Metanephros (tissue), 2 donors: ENCODE measurements around a stretch of chr2.

GRCh38 chr2:47219069-47219525 lies 42.8 kb upstream of the CALM2 start:
- RAMPAGE, long total RNA = no peak

DNA sequence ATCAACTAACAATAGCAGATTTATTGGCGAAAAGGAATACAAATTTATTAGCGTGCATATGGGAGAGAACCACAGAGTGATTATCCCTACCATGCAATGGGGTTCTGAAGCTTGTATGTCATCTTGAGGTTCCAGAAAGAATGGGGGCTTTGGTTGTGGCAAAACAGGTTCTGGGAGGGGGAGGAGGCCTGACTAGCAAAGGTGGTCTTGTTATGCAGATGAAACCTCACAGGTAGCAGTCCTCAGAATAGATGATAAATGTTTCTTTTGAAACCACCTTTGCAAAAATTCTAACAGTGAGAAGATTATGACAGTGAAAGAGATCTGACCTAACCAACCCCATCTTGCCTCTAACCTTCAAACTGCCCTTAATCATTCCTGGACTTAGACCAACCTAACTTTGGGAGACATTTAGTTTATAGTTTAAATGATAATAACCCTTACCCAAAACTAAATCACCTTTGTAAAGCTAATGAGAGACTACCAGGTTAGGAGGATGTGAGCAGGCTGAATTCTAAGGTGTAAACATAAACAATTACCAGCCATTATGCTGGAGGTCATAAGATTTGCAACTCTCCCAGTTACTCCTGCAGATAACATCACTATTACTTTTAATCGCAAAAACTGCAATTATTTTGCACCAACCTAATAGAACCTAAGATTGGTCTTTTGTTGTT lies 86.7 kb upstream of the MSH6 start:
- RAMPAGE, long total RNA = no peak

GRCh38 chr2:47839311-47839852 lies 56.4 kb downstream of the MSH6 start:
- RAMPAGE, long total RNA = no peak

DNA sequence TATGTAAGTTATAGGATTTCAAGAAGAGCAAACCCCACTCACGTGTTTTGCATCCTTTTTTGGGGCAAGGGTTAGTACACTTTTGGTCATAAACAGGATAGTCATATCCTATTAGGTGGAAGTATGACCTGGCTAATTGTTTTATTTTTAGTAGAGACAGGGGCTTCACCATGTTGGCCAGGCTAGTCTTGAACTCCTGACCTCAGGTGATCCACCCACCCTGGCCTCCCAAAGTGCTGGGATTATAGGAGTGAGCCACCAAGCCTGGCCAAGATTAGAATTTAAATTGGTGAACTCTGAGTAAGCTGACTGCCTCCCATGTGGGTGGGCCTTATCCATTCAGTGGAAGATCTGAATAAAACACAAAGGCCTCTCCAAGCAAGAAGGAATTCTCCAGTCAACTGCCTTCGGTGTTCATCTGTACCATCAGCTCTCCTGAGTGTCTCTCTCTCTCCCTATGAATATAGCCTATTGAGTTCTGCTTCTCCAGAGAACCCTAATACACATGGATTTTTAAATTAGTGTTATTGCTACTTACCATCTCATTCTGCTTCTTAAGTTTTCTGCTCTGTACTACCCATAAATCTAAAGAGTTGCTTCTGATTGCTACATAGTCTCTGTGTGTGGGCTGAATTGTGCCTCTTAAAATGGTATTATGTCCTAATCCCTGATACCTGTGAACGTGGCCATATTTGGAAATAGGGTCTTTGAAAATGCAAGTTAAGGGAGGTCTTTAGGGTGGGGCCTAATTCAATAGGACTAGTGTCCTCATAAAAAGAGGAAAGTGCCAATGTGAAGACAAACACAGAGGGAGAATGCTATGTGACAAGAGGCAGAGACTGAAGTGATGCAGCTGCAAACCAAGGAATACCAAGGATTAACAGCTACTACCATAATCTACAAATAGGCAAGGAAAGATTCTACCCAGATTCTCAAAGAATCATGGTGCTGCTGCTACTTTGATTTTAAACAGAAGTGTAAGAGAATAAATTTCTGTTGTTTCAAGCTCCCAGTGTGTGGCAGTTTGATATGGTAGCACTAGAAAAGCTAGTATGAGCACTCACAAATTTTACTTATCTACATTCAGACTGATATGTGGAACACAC lies 36.2 kb downstream of the FBXO11 start:
- RAMPAGE, long total RNA = no peak

- RAMPAGE, long total RNA = no peak
These were observed 20.5 kb upstream of the PPP1R21 start for GRCh38 chr2:48420054-48420438.

DNA sequence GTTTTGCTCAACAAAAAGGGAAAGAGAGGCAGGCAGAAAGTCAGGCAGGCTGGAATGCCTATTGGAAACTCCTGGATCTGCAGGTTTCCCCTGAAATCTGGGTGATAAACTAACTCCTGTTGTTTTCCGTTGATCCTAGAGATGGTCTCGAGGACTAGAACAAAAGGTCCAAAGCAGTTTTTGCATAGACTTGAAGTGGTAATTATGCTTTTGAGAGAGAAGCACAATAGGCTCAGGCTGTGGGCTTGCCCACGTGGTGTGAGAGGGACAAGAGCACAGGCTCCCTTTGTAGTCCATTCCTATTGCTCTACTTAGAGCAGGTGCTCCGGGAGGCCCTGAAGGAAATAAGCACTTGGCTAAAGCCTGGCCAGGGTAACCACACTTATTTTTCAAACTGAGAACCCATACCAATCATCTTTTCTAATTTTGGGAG lies 31.9 kb upstream of the GTF2A1L start:
- RAMPAGE, long total RNA = no peak

DNA sequence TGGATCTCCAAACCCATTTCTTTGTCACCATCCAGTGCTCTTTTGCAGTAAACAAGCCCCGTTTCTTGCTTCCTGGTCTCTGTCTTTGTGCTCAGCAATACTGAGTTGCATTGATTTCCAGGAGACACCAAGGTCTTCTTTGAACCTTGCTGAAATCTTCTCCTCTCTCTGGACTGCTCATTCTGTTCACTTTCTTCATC lies 139.6 kb upstream of the NRXN1 start:
- RAMPAGE, long total RNA = no peak

GRCh38 chr2:51282353-51282783 lies 250.4 kb upstream of the NRXN1 start:
- RAMPAGE, long total RNA = no peak

GRCh38 chr2:53490542-53490976 lies 277.0 kb upstream of the CHAC2 start:
- RAMPAGE, long total RNA = no peak

GRCh38 chr2:53813142-53813416 lies 26.2 kb downstream of the ERLEC1 start:
- RAMPAGE, long total RNA = no peak

DNA sequence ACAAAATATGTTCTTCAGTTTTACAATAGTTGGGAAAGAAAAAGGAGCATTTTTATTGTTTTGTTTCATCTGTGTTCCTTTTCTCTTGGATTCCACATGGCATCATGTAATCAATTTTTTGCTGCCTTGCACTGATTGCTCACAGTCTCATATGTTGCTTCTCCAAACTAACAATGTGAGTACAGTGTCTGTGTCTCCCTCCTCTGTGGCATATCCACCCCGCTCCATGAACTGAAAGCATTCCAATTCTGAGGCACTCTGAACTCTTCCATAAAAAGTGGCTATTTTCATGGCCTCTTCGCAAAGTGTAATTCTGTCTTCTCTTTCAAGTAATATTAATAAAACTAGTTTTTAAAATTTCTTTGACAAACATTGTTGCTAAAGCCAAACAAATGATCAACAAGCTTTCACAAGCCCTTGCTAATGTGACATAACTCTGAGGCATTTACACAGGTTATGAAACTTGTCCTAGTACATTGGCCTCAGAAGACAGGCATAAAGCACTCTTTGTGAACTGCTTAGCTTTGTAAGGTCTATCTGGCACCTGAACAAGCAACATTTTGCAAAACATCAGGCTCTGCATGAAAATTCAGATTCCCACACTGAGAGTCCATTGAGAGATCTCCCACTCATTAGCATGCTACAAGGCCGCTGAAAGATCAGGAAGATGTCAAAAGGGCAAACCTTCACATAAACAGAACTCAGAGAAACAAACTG lies 33.0 kb downstream of the GPR75 start:
- RAMPAGE, long total RNA = no peak

GRCh38 chr2:53901264-53901653 lies 41.5 kb upstream of the GPR75 start:
- RAMPAGE, long total RNA = no peak

GRCh38 chr2:53903112-53904226 lies 43.7 kb upstream of the GPR75 start:
- RAMPAGE, long total RNA = no peak

DNA sequence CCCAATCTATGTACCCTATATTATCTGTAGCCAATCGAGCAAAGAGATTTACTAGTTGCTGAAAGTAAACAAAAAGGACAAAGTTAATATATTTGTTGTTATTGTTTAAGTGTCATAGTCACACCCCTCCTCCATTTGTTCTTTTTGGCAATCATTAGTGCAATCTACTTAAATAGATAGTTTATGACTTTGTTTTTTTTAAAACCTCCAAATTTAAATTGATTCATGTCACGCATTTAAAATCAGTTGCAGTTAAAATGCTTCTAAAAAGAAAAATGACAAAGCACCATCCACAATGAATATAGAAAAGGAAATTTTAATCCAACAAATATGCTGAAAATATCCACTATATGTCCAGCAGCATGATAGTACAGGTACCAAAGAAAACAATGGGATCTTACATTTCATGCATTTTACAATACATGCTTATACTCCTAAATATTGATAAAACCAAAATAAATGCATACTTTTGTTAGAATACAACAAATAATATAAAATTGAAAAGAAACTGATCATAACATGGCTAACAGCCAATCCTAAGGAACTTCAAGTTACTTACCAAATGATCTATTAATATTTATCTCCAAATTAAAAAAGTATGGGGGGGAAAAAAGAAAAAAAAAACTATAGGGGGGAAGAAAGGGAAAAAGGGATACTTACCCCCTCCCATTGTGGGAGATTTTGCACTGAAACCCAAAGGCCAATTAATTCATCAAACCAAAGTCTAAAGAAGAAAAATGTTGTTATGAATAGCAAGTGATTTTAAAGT lies 34.5 kb downstream of the PSME4 start:
- RAMPAGE, long total RNA = no peak

DNA sequence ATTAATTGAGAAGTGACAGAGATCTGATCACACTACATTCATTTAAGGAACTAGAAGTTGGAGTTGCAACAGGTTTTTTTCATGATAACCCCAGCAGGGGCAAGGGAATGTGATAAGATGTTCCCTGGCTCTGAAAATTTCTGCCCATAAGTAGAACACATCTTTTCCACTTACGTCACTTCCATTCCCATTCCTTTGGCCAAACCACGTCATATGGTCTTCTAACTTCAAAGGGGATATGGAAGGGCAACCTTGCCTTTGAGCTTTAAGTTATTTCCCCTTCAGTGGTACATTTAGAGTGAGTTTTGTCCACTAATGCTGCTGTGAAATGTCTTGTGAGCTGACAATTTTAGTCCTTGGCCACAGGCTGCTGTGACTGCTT lies 29.7 kb downstream of the ACYP2 start:
- RAMPAGE, long total RNA = no peak

- RAMPAGE, long total RNA = no peak
These were observed 50.0 kb downstream of the ACYP2 start for GRCh38 chr2:54020865-54021366.

DNA sequence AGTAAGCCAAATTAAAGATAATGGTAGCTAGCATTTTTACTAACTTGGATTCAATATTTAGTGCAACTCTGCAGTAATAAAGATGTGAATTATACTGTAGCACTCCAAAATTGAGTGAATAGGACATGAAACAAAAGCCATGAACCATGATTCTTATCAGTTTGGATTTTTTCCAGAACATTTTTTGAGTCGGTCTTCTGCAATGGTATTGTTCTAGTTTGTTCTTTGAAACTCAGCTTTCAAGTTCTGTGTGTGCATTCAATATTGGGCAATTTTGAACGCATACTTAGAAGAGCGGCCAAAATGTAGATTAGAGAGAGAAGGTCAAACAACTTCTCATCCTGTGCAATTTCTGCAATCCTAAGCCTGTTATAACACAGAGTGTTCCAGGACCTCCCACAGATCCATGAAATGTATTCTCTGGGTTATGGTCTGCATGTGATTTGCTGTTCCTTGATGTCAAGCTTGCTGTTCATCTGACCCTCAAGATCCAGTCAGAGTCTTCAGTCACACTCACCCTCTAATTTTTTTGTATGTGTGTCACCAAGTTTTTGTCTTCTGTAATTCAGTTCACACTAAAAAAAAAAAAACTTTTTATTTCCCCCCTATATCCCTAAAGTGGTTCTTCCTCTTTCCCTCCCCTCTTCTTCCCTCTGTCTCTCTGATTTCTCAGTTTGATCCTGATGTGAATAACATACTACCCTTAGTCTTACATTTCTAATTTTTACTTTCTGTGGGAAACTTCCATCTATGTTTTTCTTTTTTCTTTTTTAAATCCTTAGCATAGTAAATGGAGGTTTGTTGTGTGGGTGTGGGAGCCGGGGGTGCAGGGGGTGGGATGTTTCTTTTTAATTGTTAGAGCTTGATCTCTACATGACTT lies 48.2 kb downstream of the TSPYL6 start:
- RAMPAGE, long total RNA = no peak

- RAMPAGE, long total RNA = no peak
These were observed 1.4 kb downstream of the SPTBN1 start for GRCh38 chr2:54457365-54458189.

GRCh38 chr2:54500691-54501297 lies 44.7 kb downstream of the SPTBN1 start:
- RAMPAGE, long total RNA = no peak

- RAMPAGE, long total RNA = no peak
These were observed 94.5 kb downstream of the SPTBN1 start for GRCh38 chr2:54550623-54550953.